AG04449 (cell line): ENCODE measurements around a stretch of chr16.

DNA sequence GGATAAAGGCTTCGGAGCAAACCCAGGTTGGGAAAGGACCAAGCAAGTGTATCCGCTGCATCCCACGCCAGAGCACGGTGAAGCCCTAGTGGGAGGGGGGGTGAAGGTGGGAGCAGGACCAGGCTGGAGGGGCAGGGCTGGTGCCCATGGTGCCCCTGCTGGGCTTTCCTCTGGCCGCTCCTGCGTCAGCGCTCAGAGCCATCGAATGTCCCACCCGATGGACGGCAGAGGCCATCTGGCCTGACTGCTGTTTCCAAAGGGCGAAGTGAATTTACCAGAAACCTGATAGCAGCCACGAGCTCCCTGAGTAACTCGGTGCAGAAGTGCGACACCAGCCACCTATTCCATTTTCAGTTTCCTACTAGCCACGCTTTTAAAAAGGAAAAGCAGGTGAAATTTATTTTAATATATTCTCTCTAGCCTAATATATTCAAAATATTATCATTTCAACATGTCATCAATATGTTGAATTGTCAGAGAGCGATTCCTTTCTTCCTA lies 203.6 kb upstream of the CIBAR2 start:
- RRBS, result no CpG with 5 or more reads among the region's 16 CpGs

DNA sequence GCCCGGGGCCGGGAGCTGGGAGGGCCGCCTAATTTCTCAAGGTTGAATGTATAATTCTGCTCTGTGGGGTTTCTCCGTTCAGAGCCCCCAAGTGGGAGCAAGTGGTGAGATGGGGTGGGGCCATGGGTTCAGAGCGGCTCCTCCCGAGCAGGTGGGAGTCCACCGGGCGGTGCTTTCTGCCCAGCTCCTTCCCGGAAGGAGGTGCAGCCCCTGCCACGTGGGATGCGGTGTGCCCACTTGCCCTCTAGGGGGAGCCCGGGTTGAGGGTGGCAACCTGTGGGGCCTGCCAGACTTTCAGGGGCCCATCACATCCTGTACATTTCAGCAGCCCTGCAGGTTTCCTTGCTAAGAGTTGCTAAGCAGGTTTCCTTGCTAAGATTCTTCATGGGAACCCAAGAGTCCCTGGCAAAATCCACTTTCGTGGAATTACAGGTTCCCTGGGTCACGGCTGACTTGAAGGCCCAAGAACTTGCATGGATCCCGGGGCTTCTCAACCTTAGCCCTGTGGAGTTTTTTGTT lies 196.8 kb upstream of the GSE1 start:
- RRBS, result 32% methylated on average over 4 of the region's 15 CpGs

- RRBS, result 90% methylated on average over 4 of the region's 18 CpGs
Observed at GRCh38 chr16:85429757-85430503, 183.2 kb upstream of the GSE1 start.

GRCh38 chr16:85461342-85461634 lies 151.8 kb upstream of the GSE1 start:
- RRBS, result no CpG with 5 or more reads among the region's 6 CpGs

GRCh38 chr16:85497776-85498505 lies 115.2 kb upstream of the GSE1 start:
- RRBS, result no CpG with 5 or more reads among the region's 19 CpGs

- RRBS, result 90% methylated on average over 5 of the region's 21 CpGs
Observed at GRCh38 chr16:85520651-85521382, 92.3 kb upstream of the GSE1 start.

- RRBS, result 2% methylated on average over 14 of the region's 90 CpGs
Observed at GRCh38 chr16:85556370-85557447, 56.4 kb upstream of the GSE1 start.

DNA sequence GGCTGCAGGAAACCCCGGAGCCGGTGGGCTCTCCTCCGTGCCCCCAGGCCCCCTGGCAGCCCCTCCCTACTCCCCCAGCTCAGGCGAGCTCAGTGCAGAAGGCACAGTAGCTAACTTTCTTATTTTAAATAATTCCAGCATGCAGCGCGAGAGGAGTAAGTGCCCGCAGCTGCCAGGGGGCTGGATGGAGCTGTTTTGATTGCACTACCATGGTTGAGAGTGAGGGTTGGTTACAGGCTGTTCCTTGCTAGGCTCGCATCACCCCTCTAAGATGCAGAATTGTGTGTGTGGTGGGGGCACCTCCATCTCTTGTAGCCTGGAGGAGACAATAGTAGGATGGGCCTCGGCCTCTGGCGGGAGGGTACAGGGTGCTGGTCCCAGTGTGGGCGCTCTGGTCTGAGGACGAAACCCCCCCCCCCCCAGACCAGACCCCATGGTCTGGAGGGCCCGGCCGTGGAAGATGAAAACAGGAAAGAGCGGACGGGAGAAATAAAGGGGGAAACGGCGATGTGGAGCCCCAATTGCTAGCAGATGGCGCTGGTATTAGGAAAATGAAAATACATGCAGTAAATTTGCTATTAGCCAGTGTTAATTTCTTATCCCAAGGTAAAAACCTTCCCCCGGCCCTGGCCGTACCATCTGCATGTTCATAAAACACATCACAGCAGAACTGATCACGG lies 26.2 kb upstream of the GSE1 start:
- RRBS, result 15% methylated on average over 1 of the region's 22 CpGs

GRCh38 chr16:85599052-85599990 lies 13.8 kb upstream of the GSE1 start:
- RRBS, result no CpG with 5 or more reads among the region's 23 CpGs

DNA sequence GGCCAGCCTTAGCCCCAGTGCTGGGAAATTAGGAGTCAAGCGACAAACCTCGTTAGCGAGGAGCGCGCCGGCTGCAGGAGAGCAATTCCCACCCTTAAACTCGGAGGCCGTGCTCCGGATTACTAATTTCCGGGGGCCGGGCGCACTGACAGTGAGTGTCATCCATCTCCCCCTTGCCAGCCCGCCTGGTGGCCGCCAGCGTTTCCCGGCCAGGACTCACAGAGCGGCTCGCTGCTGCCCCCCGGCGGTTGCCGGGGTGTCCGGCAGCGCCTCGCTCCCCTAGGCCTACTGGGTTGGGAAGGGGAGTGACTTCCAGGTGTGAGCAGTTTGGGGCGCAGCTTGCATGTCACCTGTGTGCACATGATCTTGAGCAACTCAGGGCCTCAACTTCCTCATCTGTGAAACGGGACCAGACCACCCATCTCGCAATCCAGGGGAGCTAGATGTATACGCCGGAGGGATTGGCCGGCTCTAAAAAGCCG lies 2.6 kb upstream of the GSE1 start:
- RRBS, result under 1% methylated on average over 9 of the region's 31 CpGs

GRCh38 chr16:85619804-85620793 lies 7.0 kb downstream of the GSE1 start:
- RRBS, result no CpG with 5 or more reads among the region's 29 CpGs

DNA sequence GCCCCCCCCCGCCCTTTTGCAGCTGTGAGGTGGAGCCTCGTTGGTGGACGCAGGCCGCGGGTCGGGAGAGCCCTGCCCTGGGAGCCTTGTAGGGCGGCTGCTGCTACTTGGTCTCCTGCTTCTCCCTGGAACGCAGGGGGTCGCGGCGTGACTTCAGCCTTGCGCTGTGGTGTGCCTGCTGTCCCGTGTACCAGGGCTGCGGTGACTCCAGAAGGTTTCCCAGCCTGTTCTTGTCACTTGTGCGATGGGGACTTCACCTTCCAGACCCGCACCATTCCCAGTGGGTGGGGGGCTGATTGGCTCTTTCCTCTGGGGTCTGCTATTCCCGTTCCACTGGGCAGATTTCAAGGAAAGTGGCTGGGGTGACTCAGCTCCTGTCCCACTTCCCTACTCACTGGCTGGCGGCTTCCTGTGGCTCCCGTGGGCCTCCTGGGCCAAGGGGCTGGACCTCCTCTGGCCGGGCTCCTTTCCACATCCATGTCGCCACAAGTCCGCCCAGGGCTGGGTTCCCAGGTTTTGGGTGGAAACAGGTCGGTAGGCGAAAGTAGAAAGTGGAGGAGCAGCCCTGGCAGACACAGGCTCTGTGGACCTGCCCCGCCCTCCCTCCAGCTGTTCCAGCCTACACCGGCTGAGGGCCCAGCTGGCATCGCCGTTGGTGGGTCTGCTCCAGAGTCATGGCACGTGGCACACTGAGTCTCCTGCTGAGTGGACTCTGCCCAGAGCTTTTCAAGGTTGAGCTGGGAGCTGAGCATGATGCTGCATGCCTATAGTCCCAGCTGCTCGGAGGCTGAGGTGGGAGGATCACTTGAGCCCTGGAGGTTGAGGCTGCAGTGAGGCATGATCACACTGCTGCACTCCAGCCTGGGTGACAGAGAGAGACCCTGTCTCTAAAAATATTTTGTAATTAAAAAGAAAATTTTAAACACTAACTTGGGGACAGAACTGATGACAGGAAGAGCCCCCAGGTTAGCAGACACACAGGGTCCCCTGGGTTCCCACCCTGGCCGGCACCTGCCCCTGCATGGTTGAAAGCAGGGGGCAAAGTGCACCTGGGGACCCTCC lies 28.6 kb downstream of the GSE1 start:
- RRBS, result no CpG with 5 or more reads among the region's 31 CpGs

DNA sequence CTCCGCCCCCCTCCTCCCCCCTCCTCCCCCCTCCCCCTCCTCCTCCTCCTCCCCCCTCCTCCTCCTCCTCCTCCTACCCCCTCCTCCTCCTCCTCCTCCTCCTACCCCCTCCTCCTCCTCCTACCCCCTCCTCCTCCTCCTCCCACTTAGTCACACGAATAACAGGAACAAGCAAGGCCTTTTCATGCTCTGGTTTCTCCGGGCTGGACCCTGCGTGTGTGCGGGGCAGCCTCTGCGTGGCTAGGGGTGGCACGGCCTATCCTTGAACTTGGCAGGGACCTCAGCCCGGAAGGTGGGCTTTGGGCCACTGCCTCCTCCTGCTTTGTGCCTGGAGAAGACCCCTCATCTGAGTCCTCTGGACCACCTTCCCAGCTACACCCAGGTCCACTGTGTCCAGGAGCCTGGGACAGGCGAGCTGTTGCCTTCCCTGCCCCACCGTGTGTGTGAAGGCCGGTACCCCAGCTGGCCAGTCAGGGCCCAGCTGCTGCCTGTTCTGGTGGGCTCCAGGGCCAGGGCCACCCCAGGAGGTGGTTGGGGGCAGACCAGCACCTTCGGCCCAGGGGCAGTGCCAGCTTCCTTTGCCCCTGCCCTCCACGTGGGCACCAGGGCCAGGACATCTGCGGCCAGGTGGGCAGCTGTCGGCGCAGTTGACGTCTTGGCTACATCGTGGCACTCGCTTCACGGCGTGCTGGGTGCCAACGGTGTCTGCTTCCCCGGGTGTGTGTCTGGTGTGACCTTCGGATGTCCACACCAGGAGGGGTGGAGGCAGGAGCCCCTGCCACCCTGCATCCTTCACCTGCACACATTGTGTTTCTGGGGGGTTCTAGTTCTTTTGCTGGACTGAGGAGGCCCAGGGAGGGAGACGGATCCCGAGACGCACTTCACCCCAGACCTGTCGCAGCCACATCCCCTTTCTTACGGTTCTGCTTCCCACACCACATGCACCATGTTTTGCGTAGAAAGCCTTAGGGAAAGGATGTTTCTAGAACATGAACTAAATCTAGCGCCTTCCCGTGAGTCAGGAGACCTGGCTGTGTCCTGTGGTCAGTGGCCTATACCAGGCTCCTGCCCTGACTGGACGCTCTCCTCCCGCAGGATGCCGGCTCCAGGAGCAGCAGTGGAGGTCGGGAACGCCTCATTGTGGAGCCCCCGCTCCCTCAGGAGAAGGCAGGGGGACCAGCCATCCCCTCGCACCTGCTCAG lies 35.2 kb downstream of the GINS2 start:
- RRBS, result 79% methylated on average over 5 of the region's 39 CpGs

GRCh38 chr16:85673075-85673766 lies 15.5 kb downstream of the GINS2 start:
- RRBS, result no CpG with 5 or more reads among the region's 6 CpGs

GRCh38 chr16:85733212-85733589 lies 17.7 kb downstream of the C16orf74 start:
- RRBS, result no CpG with 5 or more reads among the region's 9 CpGs

DNA sequence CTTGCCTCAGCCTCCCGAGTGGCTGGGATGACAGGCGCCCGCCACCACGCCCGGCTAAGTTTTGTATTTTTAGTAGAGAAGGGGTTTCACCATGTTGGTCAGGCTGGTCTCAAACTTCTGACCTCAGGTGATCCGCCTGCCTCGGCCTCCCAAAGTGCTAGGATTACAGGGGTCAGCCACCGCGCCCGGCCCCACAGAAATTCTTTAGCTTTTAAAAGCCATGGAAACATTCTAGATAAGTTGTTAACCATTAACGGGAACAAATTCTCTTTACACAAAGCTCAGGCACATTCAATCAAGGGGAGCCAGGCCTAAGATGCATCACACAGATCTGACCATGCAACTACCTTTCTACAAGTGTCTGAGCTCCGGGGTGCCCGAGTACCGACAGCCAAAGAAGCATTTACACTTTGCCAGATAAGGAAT lies 1.1 kb downstream of the EMC8 start:
- RRBS, result no CpG with 5 or more reads among the region's 14 CpGs

- RRBS, result no CpG with 5 or more reads among the region's 14 CpGs
Observed at GRCh38 chr16:85804679-85805537, 5.4 kb downstream of the COX4I1 start.

DNA sequence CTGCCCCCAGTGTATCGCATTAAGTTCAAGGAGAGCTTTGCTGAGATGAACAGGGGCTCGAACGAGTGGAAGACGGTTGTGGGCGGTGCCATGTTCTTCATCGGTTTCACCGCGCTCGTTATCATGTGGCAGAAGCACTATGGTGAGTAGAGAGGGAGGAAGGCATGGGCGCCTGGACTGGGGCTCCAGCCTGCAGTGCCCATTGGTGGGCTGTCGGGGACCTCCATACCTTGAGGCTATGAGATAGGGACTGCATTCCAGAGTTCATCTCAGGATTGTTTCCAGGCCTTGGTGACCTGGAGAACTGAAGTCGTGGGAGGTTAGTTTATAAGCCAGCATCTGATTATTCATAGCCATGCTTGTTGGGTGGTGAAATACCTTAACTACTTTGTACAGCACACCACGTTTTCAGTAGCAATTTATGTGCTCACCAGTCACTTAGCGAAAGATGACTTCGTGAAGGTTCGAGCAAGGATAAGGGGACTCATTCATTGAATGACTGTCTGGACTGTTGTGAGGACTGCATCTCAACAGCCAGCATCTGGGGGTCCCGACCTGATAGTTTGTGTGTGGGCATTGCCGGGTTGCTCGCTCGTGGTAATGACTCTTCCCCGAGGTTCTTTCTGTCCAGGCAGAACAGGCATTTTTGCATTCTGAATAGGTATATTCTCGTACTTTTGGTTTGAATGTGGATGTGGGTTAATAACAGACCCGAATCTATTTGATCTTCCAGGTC lies 6.4 kb downstream of the COX4I1 start:
- RRBS, result no CpG with 5 or more reads among the region's 23 CpGs

- RRBS, result no CpG with 5 or more reads among the region's 8 CpGs
Observed at GRCh38 chr16:85922874-85923317, 23.9 kb downstream of the IRF8 start.

- RRBS, result no CpG with 5 or more reads among the region's 18 CpGs
Observed at GRCh38 chr16:85923558-85924293, 24.8 kb downstream of the IRF8 start.